Right common carotid artery plus branches (tissue), 1 donor: ENCODE measurements around a stretch of chr15.

DNA sequence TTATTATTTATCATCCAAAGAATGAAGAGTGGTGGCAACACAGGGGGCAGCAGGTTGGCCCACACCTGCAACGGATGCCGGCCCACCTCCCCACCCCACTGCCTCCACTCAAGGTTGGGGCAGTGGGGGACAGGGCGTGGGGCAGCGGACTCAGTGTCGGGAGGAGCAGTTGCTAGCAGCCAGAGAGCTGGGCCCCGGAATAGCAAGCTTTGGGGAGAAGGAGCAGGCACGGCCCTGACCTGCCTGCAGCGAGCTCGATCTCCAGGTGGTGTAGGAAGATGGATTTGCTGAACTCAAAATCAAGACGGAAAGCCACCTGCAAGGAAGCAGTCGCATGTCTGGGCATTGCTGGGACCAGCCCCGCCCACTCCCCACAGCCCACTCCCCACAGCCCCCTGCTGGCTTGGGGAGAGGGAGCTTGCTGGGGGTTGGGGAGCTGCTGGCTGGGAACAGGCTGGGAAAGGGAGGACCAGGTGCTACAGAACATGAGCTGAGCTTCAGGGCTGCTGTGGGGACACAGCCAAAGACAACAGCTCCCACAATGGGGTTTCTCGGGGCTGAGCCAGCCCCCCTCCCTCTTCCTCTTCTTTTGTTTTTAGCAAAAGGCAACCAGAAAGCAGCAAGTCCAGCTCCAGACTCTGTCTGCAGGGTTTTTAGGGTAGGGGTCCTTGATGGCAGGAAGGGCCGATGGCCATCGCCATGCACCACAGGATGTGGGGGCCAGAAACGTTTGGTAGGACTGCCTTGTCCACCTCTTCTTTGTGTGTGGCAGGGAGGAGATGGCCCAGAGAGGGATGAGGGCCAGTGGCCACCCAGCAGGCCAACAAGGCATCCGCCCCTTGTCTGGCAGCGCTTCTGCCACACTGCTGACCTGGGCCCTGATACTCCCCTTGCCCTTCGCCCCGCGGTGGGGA is 38.1 kb downstream of the FEM1B start:
- PRO-cap, result no peak

DNA sequence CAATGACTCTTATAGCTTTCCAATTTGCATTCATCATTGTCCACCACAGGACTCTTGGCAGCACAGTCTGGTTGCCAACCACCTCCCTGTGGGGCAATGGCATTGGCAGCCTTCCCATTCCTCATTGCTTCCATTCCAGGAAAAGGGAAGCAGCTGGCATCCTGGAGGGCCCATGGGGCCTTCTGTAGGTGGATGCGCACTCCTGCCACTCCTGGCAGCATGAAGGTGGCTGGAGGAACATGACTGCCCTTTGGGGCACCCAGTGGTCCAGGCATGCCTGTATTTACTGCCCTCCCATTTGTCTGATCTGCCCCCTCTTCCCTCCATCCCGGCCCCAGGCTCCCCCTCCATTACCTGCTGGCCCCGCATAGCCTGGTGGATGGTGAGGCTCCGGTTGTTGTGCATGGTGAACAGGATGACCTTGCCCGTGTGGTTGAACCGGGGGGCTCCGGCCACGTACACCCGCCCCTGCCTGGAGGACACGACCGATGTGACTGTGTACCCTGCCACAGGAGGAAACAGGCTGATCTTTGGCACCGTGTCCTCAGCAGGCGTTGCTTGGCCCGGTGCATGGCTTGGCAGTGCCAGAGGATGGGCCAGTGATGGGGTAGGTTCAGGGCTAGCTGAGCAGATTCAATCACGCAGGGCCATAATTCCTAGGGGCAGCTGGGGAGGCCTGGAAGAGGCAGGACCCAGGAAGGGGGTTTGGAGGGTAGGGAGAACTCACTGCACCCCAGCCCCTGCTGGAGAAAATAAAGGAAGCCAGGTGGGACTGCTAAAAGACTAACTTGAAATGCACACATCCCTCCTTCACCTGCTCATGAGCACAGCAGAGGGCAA is 58.0 kb downstream of the FEM1B start:
- PRO-cap, result no peak

DNA sequence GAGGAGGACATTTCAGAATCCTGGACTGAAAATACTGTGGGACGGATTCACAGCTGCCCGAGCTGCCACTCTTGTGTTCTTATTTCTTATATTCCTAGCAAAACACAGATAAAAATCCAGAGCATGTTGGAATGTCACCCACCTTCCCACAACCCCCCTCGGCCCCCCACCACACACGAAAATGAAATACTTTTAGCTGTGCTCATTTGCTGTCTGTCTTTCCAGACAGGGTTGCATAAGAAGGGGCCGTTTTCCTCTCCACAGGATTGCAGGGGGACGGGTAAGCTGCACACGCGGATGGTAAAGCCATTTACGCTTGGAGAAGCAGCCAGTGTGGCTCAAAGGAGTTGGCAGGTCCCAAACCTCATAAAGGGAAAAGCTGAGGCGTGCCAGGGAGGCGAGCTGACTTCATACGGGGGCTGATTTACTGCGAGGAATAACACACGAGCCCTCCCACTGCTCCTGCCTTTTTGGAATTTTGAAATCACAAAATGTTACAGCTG is 47.4 kb upstream of the ITGA11 start:
- PRO-cap, result no peak

DNA sequence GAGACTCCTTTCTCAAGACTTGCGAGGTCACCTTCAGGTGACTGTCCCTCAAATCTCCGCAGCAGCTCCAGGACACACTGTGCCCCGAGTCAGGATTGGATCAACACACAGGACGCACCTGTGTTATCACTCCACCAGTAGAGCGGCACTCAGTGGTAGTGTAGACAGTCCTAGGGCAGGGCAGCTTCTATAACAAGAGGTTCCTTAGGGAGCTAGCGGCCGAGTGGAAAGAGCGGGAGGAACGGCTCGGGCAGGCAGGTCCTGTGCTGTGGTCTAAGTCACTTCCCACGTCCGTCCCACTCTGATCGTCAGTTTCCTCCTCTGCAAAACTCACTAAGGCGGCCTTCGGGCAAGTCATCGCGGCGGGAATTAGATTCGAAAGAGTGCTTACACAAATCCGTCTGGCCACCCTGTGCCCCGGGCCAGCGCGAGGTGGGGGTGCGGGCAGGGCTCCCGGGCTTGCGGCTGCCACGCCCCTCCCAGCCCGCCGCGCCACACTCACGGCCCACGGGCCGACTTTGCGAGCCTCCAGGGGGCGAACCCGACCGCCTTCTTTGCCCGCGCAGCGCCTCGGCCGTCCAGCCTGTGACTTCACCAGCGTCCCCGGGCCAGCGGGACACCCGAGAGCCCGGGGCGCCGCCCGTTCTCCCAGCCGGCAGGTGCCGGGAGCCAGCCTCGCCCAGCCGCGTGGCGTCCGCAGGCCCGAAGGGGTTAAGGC is 555 bp upstream of the CORO2B start:
- PRO-cap, result no peak

GRCh38 chr15:68586156-68586697 is 7.4 kb downstream of the CORO2B start:
- PRO-cap, result no peak

DNA sequence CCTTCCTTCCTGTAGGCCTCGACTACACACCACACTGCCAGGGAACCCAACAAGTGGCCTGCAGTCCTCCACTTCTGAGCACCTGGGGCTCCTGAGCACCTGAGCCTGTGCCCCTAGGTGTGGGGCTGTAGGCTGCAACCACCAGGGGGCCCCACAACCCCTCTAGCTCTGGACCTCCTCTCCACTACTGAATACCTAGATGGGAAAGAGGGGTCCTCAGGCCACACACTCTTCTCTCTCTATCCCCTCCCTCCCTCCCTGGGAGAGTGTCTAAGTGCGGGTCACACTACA is 37.0 kb downstream of the ANP32A start:
- PRO-cap, result no peak

DNA sequence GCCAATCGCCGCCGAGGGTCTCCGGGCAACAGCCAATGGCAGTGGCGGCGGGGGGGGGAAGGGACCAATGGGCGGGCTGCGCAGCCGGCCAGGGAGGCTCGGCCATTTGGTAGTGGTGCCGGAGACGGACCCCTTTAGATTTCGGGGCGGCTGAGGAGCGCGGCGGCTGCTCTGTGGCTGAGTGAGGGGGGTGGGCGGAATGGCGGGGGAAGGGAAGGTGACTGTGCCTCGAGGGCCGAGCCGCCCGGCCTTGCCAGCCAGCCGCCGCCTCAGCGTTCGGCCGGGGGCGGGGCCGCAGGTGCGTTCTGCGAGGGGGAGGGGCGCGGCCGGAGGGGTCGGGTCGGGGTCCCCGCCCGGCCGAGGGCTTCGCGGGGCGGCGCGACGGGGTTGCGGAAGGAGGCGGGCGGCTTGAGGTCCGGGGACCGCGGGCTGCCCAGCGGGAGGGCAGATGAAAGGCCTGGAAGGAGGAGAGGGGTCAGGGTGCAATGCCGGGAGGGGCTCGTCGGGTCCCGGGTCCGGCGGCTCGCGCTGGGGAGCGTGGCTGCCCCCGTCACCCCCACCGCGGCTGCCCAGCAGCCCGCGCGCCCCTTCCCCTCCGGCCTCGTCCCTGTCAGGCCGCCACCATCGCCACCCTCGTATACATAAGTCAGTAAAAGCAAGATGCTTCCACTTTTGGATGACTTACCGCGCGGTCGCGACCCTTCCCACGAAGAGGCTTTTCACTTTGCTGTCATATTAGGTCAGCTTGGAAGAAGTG is 437 bp upstream of the ANP32A start:
- PRO-cap, result bidirectional peak, plus-strand start at position 137 of the sequence, minus-strand start outside the sequence

DNA sequence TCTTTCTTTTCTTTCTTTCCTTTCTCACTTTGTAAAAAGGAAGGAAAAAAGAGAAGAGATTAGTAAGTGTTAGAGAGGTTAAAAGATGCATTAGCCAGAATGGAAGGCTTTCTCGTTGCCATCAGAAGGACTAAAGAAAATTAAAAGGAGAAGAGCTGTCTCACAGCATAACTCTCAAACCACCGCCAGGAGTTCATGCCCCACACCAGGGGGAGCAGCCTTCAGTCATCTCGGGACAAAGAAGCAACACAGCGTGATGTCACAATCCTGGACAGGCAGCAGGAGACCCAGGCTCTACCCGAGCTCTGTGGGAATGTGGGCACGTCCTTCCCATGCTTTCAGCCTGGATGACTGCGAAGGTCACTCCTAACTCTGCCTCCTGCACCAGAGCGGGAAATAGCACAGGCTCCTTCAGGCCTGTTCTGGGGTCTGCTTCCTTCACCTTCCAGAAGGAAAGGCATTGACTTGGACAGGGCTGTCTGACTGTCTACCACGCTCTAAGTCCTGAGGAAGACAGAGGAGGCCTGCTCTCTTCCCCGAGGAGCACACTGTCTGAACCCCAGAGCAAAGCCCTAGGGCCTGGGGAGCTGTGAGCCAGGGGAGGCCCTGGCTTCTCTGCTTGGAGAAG is 31.3 kb downstream of the NOX5 start:
- PRO-cap, result no peak

DNA sequence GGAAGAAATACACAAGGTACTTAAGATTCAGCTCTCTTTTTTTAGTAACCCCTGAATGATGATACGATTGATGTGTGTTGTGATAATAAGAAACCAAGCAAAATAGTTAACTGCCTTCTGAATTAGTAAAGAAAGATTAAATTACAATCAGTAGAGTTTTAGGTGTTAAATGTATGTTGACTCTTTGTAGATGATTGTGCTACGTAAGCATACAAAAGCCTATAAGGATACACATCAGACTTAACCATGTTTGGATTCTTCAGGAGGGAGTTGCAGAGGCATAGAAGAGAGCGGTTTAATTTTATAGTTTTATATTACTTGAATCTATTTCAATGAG is 2.9 kb downstream of the GLCE start:
- PRO-cap, result no peak

GRCh38 chr15:69300091-69300525 is 1.4 kb downstream of the PAQR5 start:
- PRO-cap, result no peak

GRCh38 chr15:69467589-69468150 is 15.1 kb downstream of the RPLP1 start:
- PRO-cap, result no peak

DNA sequence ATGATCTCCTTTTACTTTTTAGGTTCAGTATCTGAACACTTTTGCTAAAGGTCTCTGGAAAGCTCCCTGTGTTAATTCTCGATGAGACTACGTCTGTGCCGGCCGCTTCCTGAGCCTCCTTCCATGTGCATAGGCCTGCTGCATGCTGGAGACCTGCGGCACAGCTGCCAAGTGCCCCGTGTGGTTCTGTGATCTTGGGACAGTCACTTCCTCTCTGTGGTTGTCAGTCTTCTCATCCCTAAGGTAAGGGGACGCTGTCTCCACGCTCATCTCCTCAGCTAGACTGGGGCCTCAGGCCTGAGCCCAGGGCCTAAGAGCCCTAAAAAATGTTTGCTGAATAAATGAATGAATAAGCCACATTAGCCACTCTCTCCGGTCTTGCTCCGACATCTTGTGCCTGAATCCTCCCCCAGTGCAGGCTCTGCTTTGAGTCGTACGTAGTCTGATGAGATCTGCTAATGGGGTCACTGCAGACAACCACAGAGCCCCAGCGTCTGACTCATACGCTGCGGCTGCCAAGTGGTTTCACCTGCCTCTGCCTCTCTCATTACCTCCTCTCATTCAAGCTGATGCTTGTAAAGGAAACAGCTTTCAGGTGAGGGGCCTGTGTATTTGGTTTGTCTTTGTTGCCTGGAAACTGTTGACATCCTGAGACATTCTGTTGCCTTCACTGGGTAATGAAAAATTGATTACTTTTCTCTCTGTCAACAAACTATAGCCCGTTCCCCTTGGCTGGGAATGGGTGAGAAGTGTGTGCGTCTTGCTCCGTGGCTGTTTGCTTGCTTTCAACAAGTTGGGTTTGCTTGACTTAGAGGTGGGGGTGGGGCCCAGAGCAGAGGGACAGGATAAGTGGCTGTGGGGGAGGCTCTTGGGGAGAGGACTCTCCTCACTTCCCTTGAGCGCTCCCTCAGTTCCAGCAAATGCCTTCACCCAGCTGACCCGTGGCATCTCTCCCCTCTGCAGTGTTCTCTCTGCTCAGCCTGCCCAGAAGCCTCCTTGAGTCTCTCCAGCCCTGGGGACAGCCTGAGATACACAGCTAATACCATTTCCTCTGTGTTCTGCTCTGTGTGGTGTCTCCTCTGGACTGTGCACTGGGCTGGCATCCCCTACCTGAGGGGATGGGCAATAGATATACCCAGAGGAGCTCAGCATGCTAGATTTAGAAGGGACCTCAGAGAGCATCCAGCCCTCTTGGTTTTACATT is 15.9 kb downstream of the RPLP1 start:
- PRO-cap, result no peak

DNA sequence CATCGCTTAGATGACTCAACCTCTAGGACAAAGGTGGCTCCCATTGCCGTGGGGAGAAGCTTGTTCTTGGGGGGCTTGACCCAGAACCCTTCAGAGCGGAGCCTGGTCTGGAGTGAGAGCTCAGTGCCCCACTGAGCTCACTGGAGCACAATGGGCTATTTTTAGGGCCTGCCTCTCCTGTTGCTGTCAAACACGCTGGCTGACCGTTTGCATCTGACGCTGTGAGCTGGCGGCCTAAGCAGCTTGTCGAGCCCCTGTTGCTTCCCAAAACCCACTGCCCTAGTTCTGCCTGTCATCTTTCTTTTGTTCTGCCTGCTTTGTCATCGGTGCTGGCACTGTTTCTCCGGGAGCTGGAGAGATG is 47.2 kb downstream of the RPLP1 start:
- PRO-cap, result no peak

DNA sequence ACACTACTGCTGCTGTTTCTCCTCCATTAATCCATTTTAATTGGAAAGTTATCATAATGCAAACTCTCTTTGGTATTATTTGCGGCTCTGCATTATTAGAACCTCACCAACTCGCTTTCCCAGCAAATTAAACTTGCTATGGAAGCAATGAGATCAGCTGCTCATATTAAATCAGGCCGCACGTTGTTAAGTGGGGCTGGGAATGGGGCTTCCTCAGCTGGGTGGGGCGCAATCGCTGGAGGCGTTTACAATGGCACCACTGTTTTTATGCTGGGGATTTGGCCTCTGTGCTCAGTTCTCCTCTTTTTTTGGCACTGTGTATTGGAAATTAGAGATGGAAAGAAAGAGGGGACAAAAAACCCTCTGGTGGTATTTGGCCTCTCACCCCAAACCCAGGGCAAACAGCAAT is 72.2 kb downstream of the RPLP1 start:
- PRO-cap, result unidirectional peak, minus-strand start at position 129 of the sequence

GRCh38 chr15:69556266-69556849 is 103.7 kb downstream of the RPLP1 start:
- PRO-cap, result no peak

DNA sequence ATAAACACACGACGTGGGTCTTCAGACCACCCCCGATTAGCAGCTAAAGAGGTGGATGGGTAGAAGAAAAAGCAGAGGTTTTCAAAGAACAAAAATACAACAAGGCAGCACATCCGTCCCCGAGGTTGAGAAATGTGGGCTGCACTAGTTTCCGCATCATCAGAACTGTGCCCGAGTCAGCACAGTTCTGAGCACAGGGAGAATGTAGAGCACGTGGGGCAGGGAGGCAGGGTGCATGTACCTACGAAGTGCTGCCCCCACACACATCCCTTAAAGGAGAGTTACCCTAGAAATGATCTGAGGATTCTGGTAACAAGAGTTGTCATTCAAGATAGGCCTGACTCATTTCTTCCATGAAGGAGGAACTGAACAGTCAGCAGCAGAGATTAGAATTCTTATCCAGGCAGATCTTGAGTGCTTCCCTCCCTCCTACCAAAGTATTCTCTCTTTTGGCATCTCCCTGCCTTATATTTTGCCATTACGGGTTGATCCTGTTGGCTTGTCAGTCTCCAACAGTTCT is 121.5 kb downstream of the RPLP1 start:
- PRO-cap, result no peak

GRCh38 chr15:69719418-69719996 is 266.9 kb downstream of the RPLP1 start:
- PRO-cap, result no peak

- PRO-cap, result unidirectional peak, plus-strand start at chr15:69735356
Observed at GRCh38 chr15:69735172-69735527, 282.5 kb downstream of the RPLP1 start.

- PRO-cap, result no peak
Observed at GRCh38 chr15:70050841-70051743, 46.6 kb downstream of the TLE3 start.

GRCh38 chr15:70057126-70057910 is 40.4 kb downstream of the TLE3 start:
- PRO-cap, result no peak